SJCRH30 (cell line): ENCODE measurements around a stretch of chr5.

GRCh38 chr5:124263619-124264440 lies 482.6 kb downstream of the ZNF608 start:
- RAMPAGE, long total RNA, result no peak

GRCh38 chr5:124599743-124600286 lies 146.6 kb downstream of the ZNF608 start:
- RAMPAGE, long total RNA, result no peak

- RAMPAGE, long total RNA, result no peak
Measured at GRCh38 chr5:124651131-124652390, 94.9 kb downstream of the ZNF608 start.

GRCh38 chr5:124677478-124677742 lies 69.0 kb downstream of the ZNF608 start:
- RAMPAGE, long total RNA, result no peak

DNA sequence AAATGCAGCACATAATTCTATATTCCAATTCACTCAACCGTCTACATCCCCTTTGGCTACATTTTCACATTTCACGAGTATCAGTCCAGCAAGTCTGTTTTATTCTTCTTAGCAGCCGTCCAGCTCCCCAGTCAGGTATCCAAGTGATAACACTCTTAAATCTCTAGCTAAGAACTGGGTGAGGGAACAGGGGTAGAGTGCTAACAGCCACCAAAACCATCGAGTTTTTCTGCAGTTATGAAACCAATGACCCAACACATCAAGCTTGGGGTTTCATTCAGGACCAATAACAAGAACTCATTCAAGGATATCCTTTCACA lies 3.3 kb downstream of the ZNF608 start:
- RAMPAGE, long total RNA, result no peak

GRCh38 chr5:124748946-124749079 lies 2.4 kb upstream of the ZNF608 start:
- RAMPAGE, long total RNA, result no peak

DNA sequence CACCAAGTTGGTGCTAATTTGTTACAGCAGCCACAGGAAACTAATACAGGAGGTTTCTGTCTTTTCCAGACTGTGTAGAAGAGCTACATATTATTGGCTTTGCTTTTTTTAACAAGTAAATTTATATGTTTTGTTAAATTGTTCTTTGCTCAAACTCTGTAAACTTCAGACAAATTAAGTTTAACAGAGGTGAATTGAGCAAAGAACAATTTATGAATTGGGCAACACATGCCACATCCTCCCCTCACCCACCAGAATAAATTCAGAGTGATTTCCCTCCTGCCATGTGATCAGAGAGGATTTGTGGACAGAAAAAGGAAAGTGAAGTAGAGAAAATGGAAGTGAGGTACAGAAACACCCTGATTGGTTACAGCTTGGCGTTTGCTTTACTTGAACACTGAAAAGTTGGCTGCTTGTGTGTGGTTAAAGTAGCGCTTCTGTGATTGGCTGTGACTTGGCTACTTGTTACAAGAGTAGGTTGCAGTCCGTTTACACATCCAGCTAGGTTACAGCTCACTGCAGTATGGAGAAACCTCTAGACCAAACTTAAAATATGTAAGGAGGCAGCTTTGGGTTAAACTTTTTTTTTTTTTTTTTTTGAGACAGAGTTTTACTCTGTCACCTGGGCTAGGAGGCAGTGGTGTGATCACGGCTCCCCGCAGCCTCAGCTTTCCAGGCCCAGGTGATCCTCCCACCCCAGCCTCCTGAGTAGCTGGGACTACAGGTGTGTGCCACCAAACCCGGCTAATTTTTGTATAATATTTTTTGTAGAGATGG lies 205.2 kb upstream of the ZNF608 start:
- RAMPAGE, long total RNA, result no peak

DNA sequence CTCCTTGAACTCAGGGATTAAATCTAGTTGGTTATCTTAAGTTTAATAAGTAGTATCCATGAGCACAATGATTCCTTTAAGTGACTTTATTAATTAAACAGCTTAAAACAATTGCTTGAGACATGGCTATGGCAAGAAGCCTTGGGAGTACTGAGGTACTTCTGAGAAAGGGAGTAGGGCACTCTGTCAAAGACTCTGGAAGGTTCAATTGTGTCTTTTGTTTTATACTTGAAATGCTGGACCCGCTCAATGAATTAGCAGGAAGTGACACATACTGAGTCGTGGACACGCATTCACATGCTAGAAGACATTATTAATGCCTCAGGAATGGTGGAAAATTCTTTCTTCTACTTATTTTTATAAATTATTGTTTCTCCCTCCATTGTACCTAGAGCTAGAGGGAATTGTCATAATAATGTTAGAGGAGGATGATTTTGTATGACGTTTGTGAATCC lies 347.3 kb upstream of the ZNF608 start:
- RAMPAGE, long total RNA, result no peak

- RAMPAGE, long total RNA, result no peak
Measured at GRCh38 chr5:125198385-125199177, 452.1 kb upstream of the ZNF608 start.

- RAMPAGE, long total RNA, result no peak
Measured at GRCh38 chr5:126280990-126281563, 142.1 kb upstream of the GRAMD2B start.

- RAMPAGE, long total RNA, result no peak
Measured at GRCh38 chr5:126508470-126509334, 85.5 kb downstream of the GRAMD2B start.

GRCh38 chr5:126680020-126680731 lies 48.7 kb downstream of the TEX43 start:
- RAMPAGE, long total RNA, result no peak

DNA sequence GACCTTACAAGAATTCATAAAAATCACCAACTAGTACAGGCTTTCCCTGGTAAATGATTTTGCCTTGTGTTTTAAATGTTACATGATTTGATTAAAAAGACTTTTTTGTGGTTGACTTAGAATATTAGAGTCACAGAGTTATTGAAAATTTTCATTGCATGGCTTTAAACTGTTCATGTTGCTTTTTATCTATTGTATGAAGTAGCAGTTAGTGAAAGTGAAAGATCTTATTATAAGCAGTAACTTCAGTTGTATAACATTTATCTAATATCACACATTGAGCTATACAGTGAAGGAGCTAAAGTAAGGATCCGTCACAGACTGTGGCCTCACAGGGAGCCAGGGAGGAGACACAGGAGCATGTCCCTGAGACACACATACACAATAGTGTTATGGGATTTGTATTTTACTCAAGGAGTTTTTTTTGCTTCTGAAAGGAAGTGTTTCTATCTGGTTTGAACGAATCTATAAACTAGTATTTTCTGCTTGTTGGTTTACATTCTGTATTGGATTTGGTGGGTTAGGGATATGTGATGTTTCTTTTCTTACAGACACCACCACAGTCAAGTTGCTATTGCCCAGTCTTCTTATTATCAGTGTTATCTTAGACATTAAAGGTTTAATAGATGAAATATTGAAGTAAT lies 34.1 kb downstream of the LMNB1 start:
- RAMPAGE, long total RNA, result no peak

- RAMPAGE, long total RNA, result no peak
Measured at GRCh38 chr5:126845538-126846159, 68.7 kb downstream of the LMNB1 start.

- RAMPAGE, long total RNA, result no peak
Measured at GRCh38 chr5:127029839-127030495, 391 bp downstream of the MARCHF3 start.

DNA sequence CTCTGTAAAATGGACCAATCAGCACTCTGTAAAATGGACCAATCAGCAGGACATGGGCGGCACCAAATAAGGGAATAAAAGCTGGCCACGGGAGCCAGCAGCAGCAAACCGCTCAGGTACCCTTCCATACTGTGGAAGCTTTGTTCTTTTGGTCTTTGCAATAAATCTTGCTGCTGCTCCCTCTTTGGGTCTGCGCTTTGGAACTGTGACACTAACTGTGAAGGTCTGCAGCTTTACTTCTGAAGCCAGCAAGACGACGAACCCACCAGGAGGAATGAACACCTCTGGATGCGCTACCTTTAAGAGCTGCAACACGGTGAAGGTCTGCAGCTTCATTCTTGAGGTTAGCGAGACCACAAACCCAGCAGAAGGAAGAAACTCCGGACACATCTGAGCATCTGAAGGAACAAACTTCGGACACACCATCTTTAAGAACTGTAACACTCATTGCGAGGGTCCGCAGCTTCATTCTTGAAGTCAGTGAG lies 107.7 kb upstream of the MEGF10 start:
- RAMPAGE, long total RNA, result no peak

GRCh38 chr5:127229163-127229955 lies 61.2 kb upstream of the MEGF10 start:
- RAMPAGE, long total RNA, result no peak

- RAMPAGE, long total RNA, result no peak
Measured at GRCh38 chr5:127858195-127858908, 155.2 kb downstream of the CCDC192 start.

GRCh38 chr5:128114373-128114863 lies 30.9 kb downstream of the SLC12A2 start:
- RAMPAGE, long total RNA, result no peak

DNA sequence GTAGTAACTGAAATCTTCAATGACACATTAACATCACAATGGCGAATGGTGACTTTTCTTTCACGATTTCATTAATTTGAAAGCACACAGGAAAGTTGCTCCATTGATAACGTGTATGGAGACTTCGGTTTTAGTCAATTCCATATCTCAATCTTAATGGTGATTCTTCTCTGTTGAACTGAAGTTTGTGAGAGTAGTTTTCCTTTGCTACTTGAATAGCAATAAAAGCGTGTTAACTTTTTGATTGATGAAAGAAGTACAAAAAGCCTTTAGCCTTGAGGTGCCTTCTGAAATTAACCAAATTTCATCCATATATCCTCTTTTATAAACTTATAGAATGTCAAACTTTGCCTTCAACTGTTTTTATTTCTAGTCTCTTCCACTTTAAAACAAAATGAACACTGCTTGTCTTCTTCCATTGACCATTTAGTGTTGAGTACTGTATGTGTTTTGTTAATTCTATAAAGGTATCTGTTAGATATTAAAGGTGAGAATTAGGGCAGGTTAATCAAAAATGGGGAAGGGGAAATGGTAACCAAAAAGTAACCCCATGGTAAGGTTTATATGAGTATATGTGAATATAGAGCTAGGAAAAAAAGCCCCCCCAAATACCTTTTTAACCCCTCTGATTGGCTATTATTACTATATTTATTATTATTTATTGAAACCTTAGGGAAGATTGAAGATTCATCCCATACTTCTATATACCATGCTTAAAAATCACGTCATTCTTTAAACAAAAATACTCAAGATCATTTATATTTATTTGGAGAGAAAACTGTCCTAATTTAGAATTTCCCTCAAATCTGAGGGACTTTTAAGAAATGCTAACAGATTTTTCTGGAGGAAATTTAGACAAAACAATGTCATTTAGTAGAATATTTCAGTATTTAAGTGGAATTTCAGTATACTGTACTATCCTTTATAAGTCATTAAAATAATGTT lies 103.4 kb downstream of the SLC12A2 start:
- RAMPAGE, long total RNA, result no peak